Neural progenitor cell (in vitro differentiated cells): ENCODE data around the gene BNIP3.

DNA sequence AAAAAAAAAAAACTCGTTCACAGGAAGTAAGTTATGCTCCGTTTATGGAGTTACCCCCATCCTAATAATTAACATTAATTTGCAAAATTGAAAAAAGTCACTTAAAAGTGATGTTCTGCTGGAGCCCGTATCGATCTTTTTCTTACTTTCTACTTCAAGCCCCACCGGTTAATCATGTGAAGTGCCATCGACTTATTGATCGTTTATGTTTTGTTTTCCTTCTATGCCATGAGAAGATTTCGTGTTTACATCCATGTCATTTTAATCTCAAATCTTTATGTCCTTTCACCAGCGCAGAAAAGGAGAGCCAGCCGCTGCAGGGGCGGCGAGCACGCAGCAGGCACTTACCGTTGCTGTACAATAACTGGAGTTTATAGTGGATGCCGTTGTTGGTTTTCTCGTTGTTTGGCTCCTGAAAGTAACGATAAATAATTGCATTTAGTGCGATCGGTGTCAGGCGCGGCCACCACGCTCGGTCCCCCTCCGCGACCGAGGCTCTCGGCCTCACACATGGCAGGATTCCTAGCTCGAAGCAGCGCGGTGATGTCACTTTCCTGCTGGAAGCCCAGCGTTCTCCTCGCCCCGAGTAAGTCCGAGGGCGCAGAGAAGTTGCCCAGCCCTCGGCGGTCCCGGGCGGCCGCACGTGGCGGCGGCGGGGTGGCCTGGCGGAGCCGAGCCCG lies 1.3 kb downstream of the EBF3 start:
- RAMPAGE, long total RNA: no peak

- RAMPAGE, long total RNA: no peak
Measured at GRCh38 chr10:130228674-130228914, 92.4 kb downstream of the GLRX3 start.

GRCh38 chr10:131310537-131310888 lies 1.0 kb downstream of the TCERG1L start:
- RAMPAGE, long total RNA: no peak

DNA sequence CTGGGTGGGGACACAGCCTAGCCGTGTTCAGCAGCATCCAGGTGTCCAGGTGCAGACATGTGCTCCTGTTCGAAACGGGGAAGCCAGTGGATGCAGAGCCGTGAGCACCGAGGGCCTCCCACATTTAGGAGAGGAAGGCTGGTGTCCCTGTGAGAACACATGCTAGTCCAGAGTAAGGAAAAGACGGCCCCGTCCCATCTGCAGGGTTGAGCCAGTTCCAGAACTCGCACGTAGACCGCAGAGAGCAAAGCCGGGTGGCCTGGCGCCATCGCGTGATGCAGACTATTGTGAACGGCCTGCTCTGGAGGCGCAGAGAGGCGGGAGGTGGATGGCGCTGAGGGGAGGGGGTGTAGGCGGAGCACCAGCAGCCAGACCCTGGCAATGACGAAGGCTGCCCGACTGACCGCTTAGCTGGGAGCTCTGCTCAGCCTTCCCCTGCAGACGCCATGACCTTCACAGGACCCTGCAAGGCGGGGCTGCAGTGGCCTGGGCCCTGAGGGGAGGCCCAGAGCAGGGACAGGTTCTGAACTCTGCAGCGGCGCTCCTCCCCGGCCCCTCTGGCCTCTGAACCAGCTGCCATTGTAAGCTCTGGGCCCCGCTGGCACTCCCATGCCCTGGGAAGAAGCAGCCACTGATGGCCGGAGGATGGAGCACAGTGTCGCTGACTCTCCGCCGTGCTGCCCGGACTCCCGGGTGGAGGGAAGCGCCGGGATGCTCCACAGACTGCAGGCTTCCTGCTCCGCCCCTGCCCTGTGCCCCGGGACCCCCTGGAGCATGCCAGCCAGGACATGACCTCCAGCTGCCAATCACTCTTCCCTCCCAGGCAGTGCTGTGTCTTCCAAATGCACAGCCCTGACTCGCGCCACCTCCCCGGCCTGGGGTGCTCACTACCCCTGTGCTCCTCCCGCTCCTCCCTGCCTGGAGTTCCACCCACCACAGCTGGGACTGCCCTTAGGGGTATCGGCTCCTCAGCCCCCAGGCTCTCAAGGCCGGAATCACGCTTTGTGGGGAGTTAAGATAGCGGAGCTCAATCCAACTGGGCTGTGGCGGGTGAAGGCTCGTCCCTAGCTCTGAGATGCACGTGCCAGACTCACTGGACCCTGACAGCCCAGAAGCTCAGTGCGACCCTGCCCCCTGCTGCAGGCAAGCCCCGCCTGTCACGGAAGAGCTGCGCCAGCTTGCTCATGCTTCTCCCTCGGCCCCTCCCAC lies 141.9 kb upstream of the TCERG1L start:
- RAMPAGE, long total RNA: no peak

GRCh38 chr10:131885227-131885930 lies 15.4 kb upstream of the PPP2R2D start:
- RAMPAGE, long total RNA: no peak

- RAMPAGE, long total RNA: no peak
Measured at GRCh38 chr10:131905969-131906482, 5.2 kb downstream of the PPP2R2D start.

- RAMPAGE, long total RNA: start-site peak on the minus strand at chr10:131981906-131981951, 1,904 and 3,647 reads in 2 replicates
Measured at GRCh38 chr10:131981662-131982551, at the start of gene BNIP3. Gene BNIP3, minus strand, starts transcription at chr10:131981923.

GRCh38 chr10:132010935-132011440 lies 29.3 kb upstream of the BNIP3 start:
- RAMPAGE, long total RNA: no peak

DNA sequence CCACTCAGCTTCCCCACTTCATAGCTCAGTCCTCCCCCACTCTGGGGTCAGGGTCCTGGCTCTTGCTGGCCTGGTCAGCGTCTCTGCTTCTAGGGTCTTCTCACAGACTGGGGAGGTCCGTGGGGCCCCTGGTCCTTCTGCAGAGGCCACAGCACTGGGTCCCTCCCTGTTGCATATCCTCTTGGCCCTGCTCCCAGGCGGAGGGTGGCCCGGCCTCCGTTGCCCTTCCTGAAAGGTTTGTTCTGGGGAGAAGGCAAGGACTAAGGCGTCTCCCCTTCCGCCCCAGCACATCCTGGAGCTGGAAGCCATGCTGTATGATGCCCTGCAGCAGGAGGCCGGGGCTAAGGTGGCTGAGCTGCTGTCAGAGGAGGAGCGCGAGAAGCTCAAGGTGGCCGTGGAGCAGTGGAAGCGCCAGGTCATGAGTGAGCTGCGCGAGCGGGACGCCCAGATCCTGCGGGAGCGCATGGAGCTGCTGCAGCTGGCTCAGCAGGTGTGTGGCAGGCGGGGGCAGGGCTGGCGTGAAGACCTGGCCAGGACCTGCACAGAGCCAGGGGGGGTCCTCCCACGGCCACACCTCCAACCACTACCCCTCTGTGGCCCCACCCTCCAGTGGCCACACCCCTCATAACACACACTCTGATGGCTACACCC lies 23.7 kb upstream of the DPYSL4 start:
- RAMPAGE, long total RNA: no peak

DNA sequence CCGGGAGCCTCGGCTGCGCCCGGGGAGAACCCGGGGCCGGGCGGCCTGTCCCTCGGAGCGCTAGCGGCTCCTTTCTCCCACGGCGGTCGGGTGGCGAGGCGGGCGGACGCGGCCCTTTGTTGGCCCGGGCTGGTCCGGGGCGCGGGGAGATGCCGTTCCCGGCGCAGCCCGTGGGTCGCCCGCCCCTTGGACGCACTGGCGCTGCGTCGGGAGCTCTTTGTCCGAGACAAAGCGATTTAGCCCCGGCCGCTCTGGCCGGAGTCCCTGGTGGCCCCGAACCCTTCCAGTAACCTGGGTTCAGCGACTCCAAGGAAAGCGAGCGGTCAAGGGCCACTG lies 624 bp downstream of the DPYSL4 start:
- RAMPAGE, long total RNA: no peak

- RAMPAGE, long total RNA: no peak
Measured at GRCh38 chr10:132395710-132396899, 895 bp upstream of the PWWP2B start.

- RAMPAGE, long total RNA: no peak
Measured at GRCh38 chr10:132410322-132410685, 13.3 kb downstream of the PWWP2B start.

- RAMPAGE, long total RNA: no peak
Measured at GRCh38 chr10:132410704-132411022, 13.7 kb downstream of the PWWP2B start.

DNA sequence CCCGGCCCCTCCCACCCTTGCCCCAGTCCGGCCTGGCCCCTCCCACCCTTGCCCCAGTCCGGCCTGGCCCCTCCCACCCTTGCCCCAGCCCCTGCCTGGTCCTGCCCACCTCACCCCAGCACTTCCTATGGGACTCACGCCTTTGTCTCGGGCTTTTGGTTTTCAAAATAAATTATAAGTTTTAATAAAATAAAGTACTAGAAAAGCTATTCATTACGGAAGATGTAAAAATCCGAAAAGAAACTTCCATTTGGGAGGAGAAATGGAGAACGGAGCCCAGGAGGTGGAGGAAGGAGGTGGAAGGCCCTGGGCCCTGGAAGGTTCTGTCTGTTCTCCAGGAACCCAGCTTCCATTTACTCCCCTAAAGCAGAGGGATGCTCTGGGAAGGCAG lies 52.2 kb downstream of the PWWP2B start:
- RAMPAGE, long total RNA: no peak

- RAMPAGE, long total RNA: no peak
Measured at GRCh38 chr10:132469578-132469932, 68.0 kb upstream of the INPP5A start.

DNA sequence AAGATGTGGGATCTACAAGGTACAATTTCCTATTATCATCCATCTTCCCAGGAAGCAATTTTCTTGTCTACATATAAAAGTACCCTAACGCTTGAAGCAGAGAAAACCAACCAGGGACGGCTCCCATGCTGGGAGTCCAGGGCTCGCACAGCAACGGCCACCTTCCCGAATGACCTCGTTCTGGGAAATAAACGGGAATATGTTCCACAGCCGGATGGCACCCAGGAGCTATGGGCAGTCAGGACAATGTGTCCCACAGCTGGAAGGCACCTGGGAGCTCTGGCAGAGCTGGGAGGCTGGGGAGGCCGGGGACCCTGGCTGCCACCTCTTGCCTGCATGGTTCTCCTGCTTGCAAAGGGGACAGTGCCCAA lies 21.9 kb upstream of the INPP5A start:
- RAMPAGE, long total RNA: no peak

DNA sequence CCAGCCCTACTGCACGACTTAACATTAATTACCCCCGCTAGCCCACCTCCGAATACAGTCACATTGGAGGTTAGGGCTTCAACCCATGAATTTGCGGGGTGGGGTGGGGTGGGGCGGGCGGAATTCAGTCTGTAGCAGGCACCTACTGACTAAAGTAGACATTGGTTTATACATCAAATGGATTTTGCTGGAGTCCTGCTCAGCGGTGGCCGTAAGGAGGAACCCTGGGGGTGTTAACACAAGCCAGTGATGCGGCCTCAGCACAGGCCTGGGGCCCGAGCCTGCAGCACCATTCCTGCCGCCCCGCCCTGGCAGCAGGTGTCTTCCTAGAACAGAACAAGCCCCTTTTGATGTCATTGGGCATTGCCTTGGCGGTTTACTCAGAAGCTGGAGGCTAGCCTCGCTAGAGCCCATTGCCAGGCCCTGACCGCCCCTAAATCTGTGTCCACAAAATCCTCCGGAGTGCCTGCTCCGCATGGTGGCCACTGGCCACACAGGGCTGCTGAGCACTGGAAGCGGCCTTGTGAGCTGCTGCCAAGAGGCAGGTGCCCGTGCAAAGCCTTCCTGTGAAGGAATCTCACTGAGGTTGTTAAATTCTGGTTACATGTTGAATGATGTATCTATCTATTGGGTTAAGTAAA lies 1.4 kb upstream of the INPP5A start:
- RAMPAGE, long total RNA: no peak

- RAMPAGE, long total RNA: no peak
Measured at GRCh38 chr10:132567419-132567804, 29.8 kb downstream of the INPP5A start.

DNA sequence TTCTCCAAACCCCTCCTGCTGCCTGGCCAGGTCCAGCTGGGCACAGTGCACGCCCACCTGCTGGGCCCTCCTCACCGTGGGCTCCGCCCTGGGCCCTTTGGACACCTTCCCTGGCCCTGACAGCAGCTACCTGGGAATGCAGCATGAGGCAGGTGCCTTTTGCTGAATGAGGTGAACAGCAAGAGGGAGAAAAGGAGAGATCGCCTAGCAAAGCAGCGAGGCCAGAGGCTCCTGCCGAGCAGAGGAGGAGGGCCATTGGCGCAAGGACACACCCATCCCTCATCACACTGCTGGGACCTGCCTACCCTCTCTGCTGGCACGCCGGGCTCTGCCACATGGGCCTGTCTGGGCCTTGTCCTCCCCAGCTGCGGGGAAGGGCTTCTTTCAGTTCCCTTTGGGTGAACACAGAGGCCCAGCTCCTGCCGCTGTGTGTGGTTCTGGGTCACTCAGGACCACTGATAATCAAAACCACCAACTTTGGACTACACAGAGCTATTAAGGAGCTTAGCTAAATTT lies 33.5 kb downstream of the INPP5A start:
- RAMPAGE, long total RNA: no peak

DNA sequence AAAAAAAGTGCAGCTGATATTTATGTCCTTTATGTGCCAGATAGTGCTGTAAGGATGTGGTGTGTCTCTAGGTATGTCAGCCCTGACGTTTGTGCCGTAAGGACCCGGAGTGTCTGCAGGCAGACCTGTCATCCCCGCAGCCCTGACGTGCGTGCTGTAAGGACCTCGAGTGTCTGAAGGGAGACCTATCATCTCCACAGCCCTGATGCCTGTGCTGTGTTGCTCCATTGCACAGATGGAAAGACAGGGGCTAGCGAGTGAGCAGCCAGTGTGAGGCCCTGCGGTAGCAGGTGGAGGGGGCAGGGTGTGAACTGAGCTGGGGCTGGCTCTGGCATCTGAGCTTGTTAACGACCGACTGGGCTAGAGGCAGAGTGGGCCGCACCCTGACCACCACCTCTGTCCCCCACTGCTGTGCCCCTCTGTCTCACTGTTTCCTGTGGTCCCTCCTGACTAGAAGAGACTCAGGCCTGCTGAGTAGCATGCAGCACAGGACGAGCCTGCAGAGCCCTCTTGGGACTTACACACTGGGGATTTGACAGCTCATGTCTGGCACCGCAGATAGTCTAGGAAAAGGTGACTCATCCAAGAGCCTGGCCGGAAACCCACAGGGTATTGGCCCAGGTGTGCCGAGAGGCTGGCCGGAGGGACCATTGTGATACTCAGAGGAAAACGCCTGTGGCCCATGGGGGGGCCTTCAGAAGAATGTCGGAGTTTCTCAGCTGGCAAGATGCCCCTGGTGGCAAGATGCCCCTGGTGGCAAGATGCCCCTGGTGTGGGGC lies 34.2 kb downstream of the INPP5A start:
- RAMPAGE, long total RNA: no peak